Tibial nerve (tissue), 3 donors: Measurements from ENCODE around the gene TMEM125.

DNA sequence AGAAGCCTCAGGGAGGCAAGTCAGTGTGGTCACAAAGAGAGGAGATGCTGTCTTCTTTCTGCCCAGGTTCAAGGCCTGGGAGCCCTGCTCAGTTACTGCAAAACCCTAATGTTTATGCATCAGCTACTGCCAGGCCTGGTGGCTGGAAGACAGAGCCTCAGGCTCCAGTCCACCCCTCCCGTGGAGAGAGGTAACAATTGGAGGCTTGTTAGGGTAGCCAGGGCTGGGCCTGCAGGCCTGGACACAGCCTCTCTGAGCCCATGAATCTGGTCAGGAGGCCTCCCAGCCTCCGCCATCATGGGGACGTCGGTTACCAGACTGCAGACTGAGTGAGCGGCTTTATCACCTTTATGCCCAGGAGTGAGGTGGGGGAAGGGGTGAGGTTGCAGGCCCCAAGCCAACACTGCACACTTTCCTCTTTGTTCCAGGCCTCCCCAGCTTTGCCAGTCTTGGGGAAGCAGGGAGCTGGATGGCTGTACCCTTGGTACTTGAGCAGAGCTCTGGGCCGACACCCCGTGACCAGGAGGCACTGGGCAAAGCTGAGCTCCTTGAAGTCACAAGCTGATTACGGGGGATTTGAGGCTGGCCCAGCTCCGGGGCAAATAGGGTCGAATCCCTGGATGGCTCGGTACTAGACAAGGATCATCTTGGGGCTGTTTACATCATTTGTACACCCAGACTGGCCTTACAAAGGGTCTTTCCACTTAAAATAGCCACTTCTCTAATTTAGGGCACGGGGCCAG, 5.3 kb downstream of the SLC2A1 start:
- PRO-cap, result no peak
- RAMPAGE, long total RNA, 3 experiments, result no peak in any of the 3 experiments

- PRO-cap, result no peak
- RAMPAGE, long total RNA, 3 experiments, result no peak in any of the 3 experiments
Measured at GRCh38 chr1:43069672-43070273, 77.9 kb upstream of the CFAP144 start.

- PRO-cap, result no peak
- RAMPAGE, long total RNA, 3 experiments, result no peak in any of the 3 experiments
Measured at GRCh38 chr1:43241378-43242080, 28.3 kb upstream of the TMEM125 start.

GRCh38 chr1:43269637-43270188, at the start of gene TMEM125:
TMEM125 (plus strand) TSS chr1:43269983.
- PRO-cap, result no peak
- RAMPAGE, long total RNA, 3 experiments, result no peak in any of the 3 experiments

DNA sequence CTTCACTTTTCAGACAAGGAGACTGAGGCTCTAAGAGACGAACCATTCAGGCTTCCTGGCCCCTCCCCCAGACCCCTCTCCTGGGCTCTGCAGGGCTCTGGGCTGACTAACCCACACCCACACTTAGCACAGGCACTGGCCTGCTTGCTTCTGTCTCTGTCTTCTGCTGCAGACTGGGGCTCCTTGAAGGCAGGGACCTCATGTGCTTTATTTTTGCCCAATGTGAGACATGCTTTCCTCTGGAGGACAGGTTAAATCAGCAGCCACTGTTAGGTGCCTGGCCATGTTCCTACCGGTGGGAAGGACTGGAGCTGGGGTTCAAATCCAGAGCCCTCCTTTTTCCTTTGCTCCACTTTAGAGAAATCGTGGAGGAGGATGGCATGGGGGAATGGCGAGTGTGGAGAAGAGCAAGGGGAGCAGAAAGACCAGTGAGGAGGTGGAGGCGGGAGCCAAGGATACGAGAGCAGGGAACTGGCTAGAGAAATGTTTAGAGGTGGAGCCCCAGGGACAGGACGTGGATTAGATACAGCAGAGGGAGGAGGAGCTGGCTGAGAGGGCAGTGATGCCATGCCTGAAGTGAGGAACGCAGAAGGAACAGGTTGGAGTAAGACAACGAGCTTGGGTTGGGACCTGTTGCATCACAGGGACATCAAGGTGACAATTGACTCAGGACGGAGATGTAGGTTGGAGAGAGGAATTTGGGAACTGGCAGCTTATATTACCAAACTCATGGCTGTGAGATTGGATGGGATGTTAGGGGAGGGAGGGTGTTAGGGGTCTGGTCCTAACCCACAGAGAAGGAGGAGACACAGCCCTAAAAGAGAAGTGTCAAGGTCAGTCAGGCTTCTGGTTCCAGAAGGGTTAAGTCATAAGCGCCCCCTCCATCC, 1.8 kb downstream of the TMEM125 start:
- PRO-cap, result no peak
- RAMPAGE, long total RNA, 3 experiments, result no peak in any of the 3 experiments

- PRO-cap, result no peak
- RAMPAGE, long total RNA, 3 experiments, result no peak in any of the 3 experiments
Measured at GRCh38 chr1:43302589-43303115, 1.9 kb downstream of the TIE1 start.

GRCh38 chr1:43435774-43436371, 17.9 kb downstream of the HYI start:
- PRO-cap, result no peak
- RAMPAGE, long total RNA, 3 experiments, result no peak in any of the 3 experiments

DNA sequence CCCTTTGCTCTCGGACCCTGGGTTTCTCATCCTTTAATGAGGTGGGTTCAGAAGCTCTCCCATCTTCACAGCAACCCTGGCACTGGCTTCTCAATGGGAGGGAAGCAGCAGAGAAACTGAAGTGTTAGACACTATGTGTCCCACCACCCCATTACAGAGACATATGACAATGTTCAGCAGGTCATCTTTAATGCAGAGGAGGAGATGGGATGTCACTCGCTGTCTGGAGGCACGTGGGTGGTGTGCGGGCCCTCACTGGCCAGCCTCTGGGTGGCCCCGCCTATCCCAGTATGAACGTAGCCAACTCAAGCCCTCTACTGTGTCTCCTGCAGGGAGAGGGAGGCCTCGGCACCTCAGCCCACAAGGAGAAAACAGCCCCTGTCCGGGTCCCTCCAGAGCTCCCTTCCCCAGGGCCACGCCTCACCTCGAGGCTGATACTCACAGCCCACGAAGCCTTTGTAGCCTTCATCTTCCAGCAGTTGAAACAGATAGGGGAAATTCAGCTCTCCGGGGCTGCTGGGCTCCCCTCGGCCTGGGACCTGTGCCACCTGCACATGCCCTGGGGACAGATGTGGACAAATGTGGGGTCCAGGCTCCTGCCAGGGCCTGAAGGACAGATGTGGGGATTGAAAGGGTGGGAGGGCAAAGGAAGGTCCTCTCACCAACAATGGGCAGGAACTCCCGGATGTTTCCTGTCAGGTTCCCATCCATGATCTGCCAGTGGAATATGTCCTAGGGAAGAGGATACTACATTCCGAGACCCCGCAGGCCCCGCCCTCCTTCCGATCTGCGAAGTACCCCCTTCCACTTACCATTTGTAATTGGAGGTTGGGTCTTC, 2.5 kb downstream of the HYI start:
- PRO-cap, result no peak
- RAMPAGE, long total RNA, 3 experiments, result no peak in any of the 3 experiments

DNA sequence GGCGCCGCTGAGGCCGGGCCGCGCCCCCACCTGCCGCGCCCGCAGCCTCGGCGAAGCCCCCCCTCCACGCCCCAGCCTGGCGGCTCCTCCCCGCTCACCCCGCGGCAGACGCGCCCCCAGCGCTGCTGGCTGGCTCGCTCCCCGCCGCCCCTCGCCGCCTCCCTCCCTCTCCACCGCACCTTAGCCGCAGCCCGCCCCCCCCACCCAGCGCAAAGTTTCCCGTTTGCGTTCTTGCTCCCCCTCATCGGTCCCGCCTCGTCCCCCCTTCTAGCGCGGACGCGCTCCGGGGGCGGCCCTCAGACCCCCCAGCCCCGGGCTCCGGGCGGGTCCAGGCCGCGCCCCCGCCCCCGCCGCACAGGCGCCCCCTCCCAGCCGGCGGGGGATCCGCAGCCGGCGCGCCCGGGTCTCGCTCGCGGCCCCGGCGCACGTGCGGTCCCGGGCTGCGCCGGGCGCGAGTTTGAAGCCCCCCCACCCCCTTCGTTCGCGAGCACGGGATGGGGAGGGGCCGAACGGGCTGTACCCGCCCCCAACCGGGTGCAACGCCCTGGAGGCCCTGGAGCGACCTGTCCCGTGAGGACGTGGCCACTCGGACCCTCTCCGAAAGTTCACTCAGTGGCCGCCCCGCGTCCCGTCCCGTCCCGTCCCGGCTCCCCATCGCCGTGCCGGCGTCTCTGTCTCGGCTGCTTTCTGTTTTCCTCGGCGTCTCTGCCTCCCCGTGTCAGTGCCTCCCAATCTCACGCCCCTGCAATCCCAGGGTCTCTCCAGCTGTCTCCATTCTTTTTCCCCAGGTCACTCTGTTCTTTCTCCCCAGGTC, 730 bp downstream of the PTPRF start:
- PRO-cap, result no peak
- RAMPAGE, long total RNA, 3 experiments, result no peak in any of the 3 experiments

DNA sequence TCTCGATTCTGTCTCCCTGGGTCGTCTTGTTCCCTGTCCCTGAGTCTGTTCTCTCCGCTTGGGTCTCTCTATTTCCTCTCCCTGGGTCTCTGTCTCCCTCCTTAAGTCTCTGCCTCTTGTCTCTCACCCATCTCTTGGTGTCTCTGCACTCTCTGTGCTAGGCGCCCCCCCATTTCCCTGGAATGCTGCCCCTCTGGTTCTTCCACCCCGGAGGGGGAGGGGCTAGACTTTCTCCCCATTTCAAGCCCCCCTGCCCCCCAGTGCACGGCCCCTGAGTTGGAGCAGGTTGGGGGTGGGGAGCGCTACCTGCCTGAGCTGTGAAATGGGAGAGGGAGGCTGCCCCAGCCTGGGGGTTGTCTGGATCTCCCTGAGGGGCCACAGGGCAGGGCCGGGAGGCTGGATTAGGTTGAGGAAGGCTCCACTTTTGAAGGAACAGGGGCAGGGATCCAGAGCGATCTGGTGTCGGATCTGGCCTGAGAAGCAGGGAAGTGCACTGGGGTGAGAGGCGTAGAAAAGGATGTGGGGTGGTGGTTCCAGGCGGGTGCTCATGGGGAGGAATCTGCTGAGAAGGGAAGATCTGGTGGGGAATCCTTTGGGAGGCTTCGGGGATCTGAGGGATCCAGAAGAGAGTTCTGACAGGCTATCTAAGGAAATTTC, 1.5 kb downstream of the PTPRF start:
- PRO-cap, result unidirectional peak, minus-strand start at position 458 of the sequence
- RAMPAGE, long total RNA, 3 experiments, result no peak in any of the 3 experiments

GRCh38 chr1:43537312-43537982, 6.8 kb downstream of the PTPRF start:
- PRO-cap, result no peak
- RAMPAGE, long total RNA, 3 experiments, result no peak in any of the 3 experiments

GRCh38 chr1:43543369-43543980, 12.8 kb downstream of the PTPRF start:
- PRO-cap, result no peak
- RAMPAGE, long total RNA, 3 experiments, result no peak in any of the 3 experiments

DNA sequence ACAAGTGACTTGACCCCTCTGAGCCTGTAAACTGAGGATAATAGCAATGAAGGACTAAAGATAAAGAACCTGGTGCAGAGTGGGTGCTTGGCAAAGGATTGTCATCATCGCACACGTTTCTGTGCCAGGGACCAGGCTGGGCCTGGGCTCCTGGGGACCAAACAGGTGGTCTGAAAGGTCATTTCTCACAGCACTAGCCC, 21.6 kb downstream of the PTPRF start:
- PRO-cap, result no peak
- RAMPAGE, long total RNA, 3 experiments, result no peak in any of the 3 experiments

GRCh38 chr1:43553393-43554161, 22.9 kb downstream of the PTPRF start:
- PRO-cap, result no peak
- RAMPAGE, long total RNA, 3 experiments, result start-site peak on the plus strand in 1 of 3 experiments, at chr1:43553543-43553564 at its widest, 20 reads per replicate

- PRO-cap, result no peak
- RAMPAGE, long total RNA, 3 experiments, result no peak in any of the 3 experiments
Measured at GRCh38 chr1:43554162-43554674, 23.5 kb downstream of the PTPRF start.

GRCh38 chr1:43582204-43582674, 51.6 kb downstream of the PTPRF start:
- PRO-cap, result no peak
- RAMPAGE, long total RNA, 3 experiments, result no peak in any of the 3 experiments

- PRO-cap, result no peak
- RAMPAGE, long total RNA, 3 experiments, result start-site peak on the plus strand in 1 of 3 experiments, at chr1:43596299-43596941 at its widest, 6 reads per replicate
Measured at GRCh38 chr1:43596173-43597008, 53.6 kb upstream of the KDM4A start.

DNA sequence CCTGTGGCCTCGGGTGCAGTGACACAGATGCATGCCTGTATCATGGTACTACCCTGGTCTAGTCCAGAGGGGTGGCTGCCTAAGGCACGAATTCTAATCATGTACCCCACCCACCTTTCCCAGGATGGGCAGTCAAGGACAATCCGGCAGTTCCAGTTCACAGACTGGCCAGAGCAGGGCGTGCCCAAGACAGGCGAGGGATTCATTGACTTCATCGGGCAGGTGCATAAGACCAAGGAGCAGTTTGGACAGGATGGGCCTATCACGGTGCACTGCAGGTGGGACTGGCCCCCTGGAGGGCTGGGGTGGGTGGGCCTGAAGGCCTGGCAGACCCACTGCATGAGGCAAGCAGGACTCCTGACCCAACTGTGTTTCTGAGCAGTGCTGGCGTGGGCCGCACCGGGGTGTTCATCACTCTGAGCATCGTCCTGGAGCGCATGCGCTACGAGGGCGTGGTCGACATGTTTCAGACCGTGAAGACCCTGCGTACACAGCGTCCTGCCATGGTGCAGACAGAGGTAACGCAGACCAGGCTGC, 29.2 kb upstream of the KDM4A start:
- PRO-cap, result no peak
- RAMPAGE, long total RNA, 3 experiments, result no peak in any of the 3 experiments

DNA sequence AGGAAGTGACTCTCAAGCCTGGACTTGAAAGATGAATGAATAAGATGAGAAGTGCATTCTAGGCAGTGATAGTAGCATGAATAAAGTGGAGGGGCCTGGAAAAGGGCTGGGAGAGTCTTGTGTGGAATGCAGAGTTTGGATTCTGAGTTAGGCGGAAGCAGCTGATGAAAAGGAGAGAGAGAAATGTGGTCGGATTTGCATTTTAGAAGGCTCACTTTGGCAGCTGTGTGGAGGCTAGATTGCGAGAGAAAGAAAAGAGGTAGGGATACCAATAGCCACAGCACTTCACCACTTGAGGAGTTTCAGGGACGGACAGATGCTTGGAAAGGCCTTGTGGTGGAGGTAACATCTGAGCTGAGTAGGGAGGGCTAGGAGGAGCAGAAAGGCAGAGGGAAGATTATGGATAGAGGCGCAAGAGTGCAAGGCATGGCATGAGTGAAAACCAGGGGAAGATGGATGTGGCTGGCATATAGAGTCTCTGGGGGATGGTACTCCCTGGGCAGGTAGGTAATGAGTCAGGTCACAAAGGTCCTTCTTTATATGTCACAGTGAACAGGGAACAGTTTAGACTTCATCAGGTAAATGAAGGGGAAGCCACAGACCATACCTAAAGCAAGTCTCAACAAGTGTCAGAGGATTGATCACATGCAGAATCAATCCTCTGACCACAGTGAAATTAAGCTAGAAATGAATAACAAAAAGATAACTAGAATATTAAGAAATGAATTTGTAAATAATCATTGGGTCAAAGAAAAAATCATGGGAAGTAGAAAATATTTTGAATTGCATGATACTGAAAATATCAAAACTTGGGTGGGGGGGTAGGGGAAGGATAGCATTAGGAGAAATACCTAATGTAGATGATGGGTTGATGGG, 59.8 kb downstream of the ST3GAL3 start:
- PRO-cap, result no peak
- RAMPAGE, long total RNA, 3 experiments, result start-site peak on the plus strand in 1 of 3 experiments, centred at position 113 of the sequence, 5 reads per replicate

GRCh38 chr1:43885100-43885931, 48.3 kb upstream of the ARTN start:
- PRO-cap, result no peak
- RAMPAGE, long total RNA, 3 experiments, result no peak in any of the 3 experiments